OCI-LY7 (cell line): ENCODE data around the gene TOGARAM1.

DNA sequence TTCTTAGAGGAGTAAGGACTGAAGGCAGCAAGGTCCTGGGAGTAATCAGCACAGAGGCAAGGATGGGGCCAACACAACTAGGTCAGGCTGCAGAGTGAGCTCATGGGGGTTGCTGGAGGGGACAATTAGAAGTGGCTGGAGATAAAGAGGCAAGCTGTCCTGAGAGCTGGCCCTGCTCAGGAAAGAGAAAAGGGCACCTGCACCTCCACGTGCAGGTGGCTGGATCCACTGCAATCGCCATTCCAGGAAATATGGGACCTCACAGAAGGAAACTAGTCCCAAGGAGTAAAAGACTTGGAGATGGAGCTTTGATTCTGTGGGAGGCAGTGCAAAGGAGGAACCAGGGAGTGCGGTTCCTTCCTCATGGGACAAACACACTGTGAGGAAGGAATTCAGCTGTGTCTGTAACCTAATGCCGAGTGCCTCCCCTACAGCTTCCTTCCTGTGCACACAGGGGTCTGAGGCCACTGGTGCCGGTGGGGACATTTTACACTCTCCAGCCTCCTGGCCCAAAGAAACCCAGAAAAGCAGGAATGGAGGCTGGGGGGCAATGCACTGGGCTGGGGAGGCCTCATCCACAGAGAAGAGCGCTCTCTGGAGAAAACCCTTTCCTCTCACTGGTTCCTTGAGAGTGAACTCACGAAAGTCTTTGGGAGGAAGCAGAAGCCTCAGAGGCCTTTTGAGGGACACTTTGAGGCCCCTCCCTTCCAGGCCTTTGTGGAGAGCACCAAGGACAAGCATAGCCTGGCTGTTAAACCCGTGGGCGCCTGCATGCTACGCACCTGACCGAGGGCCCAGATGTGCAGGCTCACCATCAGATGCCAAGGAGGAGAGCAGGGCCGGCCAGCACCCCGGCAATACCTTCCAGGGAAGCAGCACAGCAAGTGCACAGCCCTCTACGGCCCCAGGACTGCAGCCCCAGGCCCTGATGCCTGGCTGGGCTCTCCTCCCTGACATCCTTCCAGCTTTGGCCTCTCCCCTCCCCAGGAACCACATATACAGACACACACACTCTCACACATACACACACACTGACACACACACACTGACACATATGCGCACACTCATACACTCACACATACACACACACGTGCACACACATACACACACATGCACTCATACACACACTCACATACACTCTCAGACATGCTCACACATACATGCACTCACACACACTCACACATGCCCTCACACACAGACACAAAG is 52.1 kb downstream of the NFKBIA start:
- PRO-cap: no peak
- RAMPAGE, long total RNA: no peak

DNA sequence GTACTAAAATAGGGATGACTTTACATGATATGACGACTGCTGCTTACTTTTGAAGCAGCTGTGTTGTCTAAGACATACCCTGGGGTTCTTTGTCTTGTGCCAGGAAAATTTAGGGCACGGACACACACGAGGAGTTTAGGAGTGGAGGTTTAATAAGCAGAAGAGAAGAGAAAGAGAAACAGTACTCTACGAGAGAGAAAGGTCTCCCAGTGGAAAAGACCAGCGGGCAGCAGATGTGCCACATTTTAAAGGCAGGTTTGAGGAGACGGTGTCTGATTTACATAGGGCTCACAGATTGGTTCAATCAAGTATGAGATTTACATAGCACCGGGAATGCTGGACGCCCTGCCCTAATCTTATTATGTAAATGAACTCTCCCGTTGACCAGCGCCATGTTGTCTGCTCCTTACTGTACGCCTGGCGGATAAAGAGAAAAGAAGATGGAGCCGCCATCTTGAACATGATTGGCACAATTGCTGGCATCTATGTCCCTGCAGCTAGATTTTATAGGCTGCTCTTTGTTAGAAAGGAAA is 17.9 kb downstream of the NFKBIA start:
- PRO-cap: no peak
- RAMPAGE, long total RNA: no peak

GRCh38 chr14:35398084-35398801 is 6.3 kb downstream of the NFKBIA start:
- PRO-cap: no peak
- RAMPAGE, long total RNA: no peak

DNA sequence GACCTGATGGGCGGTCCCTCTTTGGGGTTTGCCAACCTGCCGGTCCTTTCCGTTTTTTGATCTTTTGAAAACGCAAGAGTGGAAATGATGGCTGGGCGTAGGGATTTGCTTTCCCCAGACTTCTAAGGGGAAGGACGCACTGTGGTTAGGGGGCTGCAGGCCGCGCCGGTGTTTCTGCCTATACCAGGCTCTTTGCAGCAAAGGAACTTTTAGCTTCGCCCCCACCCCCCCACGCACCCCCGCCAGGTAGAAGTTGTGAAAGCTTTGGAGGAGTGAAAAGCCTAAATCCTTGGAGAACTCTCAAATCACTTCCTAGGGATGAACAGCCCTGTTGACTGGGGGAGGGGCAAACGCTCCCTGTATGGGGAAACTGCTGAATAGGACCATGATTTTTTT is 585 bp upstream of the NFKBIA start:
- PRO-cap: no peak
- RAMPAGE, long total RNA: no peak

GRCh38 chr14:36068660-36069199 is 242.6 kb downstream of the BRMS1L start:
- PRO-cap: no peak
- RAMPAGE, long total RNA: no peak

DNA sequence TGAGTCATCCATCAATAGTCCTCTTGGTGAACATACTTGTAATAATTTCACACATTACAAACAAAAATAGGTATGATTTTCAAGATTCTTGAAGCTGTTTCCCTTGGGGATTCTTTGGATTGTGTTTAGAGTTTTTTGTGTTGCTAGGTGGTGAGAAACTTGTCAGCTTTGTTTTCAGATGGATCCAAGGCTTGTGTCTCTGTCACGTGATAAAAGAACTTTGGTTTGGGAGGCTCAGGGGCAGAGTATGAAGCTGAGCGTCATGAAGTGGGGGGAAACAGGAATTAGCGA is 243.0 kb downstream of the BRMS1L start:
- PRO-cap: no peak
- RAMPAGE, long total RNA: no peak

DNA sequence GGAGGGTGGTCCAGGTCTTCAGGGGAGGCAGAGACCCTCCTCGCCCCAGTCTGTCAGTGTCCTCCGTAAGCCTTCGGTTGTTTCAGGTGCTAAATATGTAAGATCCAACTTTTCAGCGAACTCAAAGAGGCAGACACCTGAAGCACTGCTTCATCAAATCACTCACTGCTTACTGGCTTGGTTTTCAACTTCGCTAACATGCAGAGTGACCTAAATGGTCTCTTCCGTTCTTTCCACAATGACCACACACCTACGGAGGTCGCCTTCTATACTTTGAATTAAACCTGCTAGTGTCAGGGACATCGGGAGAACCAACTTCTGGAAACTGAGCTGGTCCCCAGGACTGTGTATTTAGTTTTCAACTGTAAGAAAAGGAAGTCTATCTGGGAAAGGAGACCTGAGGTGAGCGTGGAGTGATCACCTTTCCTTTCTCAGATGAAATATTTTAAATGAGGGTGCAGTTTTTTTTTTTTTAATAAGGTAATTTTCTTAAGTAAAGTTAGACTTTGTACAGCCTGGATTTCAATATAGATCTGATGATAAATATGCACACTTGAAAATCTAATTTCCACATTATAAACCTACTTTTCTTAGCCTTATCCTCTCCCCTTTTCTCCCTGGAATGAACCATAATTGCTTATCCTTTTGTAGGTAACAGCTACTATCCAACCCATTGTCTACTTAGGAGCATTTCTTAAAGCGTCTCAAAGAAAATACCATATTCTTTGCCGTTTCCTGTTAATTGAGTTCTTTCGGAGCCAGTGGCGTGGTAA is 47.3 kb downstream of the MBIP start:
- PRO-cap: no peak
- RAMPAGE, long total RNA: no peak

DNA sequence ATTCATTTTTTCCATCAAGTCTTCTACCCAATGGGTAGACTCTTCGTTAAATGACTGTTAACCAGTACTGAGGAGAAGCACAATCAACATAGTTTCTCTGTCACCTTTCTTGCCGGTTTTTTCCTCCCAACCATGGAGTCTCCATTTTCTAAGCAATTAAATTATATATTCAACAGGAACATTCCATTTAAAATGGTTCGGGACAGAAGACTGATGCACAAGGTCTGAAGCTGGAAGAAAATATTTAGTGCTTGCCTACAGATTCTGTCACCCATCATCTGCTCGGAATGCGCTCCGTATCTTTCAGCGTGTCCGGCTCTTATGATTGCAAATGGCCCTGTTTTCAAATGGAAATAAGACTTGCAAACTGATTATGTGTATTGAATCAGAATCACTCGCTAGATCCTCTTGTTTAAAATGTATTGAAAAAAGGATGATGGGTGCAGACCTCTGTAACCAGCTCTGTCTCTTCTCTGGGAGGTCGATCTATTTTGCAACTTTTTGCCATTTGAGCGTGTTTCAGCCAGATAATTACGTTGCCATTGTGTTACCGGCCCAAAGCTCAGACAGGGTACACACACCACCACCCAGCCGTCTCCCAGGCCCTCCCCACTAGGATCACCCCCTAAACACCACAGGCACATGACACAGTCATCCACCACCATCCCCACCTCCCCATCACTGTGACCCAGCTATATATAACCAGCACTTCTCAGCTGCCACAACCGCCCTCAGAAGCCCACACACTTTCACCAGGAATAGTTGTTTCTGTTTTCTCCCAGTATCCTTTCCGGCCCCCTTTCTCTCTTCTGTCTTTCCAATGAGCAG is 10.9 kb downstream of the NKX2-1 start:
- PRO-cap: no peak
- RAMPAGE, long total RNA: no peak

DNA sequence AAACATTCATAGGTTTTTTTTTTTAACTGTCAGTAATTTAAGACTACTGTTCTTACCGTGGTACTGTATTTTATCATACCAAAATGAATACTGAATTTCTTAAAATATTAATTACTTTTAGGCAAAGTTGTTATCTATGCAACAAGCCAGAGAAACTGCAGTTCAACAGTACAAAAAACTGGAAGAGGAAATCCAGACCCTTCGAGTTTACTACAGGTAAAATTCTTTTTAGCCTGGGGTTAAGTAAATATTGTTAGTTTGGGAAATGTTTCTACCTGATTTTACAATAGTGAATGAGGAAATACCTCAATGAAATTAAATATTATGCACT is 172.3 kb downstream of the FOXA1 start:
- PRO-cap: no peak
- RAMPAGE, long total RNA: no peak

DNA sequence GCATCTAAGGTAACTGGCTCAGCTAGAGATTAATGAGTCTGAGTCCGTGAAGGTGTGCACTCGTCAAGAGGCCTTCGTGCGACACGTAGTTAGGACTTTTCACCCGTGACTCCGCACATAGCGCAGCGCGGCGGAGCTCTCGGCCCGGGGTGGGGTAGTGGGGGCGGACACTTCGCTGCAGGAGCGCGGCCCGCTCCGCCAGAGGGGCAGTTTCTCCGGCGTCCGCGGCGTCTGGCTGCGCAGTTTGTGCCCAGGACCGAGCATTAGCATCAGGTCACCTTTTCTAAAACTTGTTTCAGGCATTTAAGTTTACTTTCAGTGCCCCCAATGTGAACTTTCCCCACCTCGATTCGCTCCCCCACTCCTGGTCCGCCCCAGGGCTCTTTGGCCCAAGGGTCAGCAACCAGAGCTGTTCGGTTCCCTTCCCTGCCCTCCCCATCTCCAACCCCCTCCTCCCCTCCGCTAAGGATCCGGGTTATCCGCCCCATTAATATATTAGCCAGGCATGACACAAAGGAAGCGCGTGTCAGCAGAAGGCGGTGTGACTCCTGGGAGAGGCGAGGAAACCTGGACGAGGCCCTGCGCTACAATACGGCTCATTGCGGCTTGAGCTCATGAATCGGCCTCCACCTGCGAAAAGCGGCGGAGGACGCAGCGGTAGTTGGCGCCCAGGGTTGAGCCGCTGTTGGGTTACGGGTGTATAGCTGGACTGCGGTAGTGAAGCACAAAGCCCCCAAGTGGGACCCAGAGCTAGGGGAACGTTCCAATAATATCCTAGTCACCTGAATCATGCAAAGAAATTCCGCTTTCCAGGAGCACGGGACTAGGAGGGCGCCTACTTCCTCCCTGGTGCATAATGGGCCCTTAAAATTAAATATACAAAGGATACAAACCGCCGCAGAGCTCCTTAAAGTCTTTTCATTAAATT is 10.1 kb downstream of the FOXA1 start:
- PRO-cap: no peak
- RAMPAGE, long total RNA: no peak

DNA sequence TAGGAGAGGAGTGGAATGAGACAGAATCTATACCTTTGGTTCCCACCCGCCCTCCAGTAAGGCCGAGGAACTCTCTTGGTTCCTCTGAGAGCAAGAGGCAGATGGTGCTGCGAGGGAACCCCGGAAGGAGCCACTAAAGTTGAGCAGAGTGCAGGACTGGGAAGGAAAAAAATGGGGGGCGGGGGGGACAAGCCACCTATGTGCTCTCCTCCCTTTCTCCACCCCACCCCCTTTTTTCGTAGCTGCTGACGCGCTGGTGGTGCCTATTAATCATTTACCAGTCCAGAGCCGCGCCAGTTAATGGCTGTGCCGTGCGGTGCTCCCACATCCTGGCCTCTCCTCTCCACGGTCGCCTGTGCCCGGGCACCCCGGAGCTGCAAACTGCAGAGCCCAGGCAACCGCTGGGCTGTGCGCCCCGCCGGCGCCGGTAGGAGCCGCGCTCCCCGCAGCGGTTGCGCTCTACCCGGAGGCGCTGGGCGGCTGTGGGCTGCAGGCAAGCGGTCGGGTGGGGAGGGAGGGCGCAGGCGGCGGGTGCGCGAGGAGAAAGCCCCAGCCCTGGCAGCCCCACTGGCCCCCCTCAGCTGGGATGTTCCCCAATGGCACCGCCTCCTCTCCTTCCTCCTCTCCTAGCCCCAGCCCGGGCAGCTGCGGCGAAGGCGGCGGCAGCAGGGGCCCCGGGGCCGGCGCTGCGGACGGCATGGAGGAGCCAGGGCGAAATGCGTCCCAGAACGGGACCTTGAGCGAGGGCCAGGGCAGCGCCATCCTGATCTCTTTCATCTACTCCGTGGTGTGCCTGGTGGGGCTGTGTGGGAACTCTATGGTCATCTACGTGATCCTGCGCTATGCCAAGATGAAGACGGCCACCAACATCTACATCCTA is 1.3 kb downstream of the SSTR1 start:
- PRO-cap: no peak
- RAMPAGE, long total RNA: no peak

- PRO-cap: no peak
- RAMPAGE, long total RNA: no peak
These were observed 5.9 kb downstream of the SEC23A start for GRCh38 chr14:39097074-39097607.

GRCh38 chr14:39169190-39169764 is 856 bp downstream of the TRAPPC6B start:
- PRO-cap: no peak
- RAMPAGE, long total RNA: no peak

DNA sequence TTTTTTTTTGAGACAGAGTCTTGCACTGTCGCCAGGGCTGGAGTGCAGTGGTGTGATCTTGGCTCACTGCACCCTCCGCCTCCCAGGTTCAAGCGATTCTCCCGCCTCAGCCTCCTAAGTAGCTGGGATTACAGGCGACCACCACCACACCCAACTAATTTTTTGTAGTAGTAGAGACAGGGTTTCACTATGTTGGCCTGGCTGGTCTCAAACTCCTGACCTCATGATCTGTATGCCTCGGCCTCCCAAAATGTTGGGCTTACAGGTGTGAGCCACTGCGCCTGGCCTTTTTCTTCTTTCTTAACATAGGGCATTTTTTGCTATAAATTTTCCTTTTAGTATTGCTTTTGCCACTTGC is 21.1 kb downstream of the FBXO33 start:
- PRO-cap: no peak
- RAMPAGE, long total RNA: no peak

DNA sequence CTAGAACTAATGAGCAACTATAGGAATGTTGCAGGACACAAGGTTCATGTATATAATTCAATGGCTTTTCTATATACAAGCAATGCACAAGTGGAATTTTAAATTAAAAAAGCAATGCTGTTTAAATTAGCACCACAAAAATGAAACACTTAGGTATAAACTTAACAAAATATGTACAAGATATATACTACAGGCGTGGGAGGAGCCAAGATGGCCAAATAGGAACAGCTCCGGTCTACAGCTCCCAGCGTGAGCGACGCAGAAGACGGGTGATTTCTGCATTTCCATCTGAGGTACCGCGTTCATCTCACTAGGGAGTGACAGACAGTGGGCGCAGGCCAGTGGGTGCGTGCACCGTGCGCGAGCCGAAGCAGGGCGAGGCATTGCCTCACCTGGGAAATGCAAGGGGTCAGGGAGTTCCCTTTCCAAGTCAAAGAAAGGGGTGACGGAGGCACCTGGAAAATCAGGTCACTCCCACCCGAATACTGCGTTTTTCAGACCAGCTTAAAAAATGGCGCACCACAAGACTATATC is 893.8 kb upstream of the FBXO33 start:
- PRO-cap: no peak
- RAMPAGE, long total RNA: no peak

DNA sequence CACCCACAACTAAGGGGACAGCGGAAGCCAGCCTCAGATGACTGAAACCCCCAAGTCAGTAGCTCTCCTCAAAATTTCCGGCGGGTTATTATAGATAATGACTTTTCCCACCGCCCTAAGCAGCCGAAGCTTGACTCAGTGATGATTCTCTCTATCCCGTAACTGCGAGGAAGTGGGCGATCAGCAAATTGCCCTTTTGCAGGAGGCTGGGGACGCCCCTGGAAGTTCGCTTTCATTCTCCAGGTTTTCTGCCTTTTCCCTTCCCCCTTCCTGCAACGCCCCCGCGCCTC is 351 bp upstream of the LRFN5 start:
- PRO-cap: no peak
- RAMPAGE, long total RNA: no peak

GRCh38 chr14:41609744-41610370 is 3.2 kb downstream of the LRFN5 start:
- PRO-cap: no peak
- RAMPAGE, long total RNA: no peak

DNA sequence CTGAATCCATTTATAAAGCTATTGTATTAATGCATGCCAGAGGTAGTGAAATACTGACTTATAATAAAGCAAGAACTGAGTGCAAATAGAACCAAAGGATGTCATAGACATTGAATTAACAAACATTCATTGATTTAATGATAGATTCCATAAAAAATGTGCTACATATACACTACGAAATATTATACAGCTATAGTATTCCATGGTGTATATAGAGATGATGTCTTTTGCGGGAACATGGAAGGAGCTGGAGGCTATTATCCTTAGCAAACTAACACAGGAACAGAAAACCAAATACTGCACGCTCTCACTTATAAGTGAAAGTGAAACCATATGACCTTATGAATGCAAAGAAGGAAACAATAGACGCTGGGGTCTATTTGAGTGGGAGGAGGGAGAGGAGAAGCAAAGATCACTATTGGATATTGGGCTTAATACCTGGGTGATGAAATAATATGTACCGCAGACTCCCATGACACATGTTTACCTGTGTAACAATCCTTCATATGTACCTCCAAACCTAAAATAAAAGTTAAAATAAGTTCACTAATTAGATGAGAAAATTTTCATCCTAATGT is 142.7 kb downstream of the LRFN5 start:
- PRO-cap: no peak
- RAMPAGE, long total RNA: no peak

DNA sequence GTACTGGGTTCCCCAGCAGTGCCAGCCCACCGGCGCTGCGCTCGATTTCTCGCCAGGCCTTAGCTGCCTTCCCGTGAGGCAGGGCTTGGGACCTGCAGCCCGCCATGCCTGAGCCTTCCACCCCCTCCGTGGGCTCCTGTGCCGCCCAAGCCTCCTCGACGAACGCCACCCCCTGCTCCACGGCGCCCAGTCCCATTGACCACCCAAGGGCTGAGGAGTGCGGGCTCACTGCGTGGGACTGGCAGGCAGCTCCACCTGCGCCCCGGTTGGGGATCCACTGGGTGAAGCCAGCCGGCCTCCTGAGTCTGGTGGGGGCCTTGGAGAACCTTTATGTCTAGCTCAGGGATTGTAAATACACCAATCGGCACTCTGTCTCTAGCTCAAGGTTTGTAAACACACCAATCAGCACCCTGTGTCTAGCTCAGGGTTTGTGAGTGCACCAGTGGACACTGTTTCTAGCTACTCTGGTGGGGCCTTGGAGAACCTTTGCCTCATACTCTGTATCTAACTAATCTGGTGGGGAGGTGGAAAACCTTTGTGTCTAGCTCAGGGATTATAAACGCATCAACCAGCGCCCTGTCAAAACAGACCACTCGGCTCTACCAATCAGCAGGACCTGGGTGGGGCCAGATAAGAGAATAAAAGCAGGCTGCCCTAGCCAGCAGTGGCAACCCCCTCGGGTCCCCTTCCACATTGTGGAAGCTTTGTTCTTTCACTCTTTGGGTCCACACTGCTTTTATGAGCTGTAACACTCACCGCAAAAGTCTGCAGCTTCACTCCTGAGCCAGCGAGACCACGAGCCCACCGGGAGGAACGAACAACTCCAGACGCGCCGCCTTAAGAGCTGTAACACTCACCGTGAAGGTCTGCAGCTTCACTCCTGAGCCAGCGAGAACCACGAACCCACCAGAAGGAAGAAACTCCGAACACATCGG is 121.9 kb downstream of the FSCB start:
- PRO-cap: no peak
- RAMPAGE, long total RNA: no peak

DNA sequence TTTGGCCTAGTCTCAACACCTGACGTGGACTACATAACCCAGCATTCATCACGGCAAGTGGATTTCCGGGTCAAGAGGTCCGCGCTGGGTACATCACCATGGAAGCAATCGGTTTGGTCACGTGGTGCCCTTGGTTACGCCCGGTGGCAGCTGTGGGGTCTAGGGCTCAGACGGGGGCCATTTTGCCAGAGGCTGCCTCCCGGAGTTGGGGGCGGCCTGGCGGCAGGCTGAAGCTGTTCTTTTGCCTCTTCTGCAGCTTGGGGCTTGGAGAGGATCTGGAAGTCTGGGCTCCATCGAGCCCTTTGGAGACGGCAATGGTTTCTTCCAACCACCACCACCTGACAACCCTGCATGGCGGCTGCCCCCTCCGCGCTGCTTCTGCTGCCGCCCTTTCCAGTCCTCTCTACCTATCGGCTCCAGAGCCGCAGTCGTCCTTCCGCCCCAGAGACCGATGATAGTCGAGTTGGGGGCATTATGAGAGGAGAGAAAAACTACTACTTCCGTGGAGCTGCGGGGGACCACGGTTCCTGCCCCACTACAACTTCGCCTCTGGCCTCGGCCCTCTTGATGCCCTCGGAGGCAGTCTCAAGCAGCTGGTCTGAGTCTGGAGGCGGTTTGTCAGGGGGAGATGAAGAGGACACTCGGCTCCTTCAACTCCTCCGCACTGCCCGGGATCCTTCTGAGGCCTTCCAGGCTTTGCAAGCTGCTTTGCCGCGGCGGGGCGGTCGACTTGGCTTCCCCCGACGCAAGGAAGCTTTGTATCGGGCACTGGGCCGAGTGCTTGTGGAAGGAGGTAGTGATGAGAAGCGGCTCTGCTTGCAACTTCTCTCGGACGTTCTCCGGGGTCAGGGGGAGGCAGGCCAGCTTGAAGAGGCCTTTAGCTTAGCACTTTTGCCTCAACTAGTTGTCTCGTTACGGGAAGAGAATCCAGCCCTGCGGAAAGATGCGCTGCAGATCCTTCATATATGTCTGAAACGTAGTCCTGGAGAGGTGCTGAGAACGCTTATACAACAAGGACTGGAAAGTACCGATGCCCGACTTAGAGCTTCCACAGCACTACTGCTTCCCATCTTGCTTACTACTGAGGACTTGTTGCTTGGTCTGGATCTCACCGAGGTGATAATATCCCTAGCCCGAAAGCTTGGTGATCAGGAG is at the start of gene TOGARAM1:
TSS of gene TOGARAM1 (plus strand) at position 120 of the 1,155 bp plus-strand sequence.
- PRO-cap: bidirectional peak, plus-strand start at position 188 of the sequence, minus-strand start outside the sequence; bidirectional peak, plus-strand start at position 483 of the sequence, minus-strand start at position 405 of the sequence; bidirectional peak, plus-strand start at position 768 of the sequence, minus-strand start at position 681 of the sequence
- RAMPAGE, long total RNA: no peak